Parotid gland (tissue), 1 donor: Measurements from ENCODE around the genes LBR, TMEM63A, ACBD3 and STUM.

DNA sequence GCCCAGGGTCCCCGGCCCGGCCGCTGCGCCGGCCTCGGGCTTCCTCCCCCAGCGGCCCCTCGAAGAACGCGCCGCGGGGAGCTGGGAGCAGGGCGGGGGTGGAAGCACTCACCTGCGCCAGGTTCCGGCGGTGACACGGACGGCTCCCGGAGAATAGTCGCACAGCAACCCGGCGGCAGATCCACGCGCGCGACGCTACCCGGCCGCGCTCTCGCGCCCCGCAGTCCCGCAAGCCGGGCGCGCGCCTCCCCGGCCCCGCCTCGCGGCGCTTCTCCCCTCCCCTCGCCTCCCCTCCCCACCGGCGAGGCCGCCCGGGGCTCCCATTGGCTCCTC is at the start of gene LBR:
Gene LBR, minus strand, starts transcription at position 197 of the 333 bp plus-strand sequence.
- PRO-cap, result bidirectional peak, plus-strand start outside the sequence, minus-strand start at position 197 of the sequence

DNA sequence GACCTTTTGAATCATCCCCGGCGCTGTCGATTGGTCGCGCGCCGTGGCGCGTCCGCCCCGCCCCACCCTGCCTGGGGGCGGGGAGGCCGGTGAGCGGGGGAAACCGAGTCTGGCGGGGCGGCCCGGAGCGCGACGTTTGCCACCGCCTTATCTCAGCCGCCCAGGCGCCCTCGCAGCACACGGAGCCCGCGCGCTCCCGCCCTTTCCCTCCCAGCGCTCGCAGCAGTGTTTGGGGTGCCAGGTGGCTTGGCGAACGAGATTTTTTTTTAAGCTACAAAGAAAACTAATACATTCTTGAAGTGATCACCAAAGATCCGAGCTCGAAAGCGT is 302 bp upstream of the LBR start:
- PRO-cap, result bidirectional peak, plus-strand start at position 101 of the sequence, minus-strand start outside the sequence

DNA sequence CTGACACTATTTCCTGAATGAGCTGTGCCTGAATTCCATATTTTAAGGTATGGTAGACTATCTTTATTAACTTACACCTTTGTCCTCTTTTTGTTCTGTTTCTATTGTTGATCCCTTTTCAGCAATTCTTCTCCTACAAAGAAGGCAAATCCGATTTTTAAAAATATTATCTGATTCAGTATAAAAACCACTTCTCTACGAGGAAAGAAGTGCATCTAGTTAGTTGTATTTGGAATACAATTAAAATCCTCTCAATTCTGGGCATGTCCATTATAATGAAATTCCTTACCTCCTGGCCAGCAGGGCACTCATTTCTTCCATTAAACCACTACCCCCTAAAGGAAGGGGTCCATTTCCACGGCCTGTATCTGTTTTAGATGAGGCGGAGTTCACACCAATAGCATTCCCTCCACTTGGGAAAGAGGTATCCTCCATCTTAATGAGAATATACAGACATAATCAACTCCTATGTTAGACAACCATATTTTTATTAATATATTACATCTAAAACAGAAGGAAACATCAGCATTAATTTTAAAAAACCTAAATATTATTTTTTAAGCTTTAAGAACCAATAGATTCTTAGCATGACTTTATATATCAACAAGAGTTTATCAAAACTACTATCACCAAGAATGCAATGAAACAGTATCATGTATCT is 84.9 kb upstream of the LBR start:
- PRO-cap, result no peak

GRCh38 chr1:225607911-225608573 is 44.9 kb downstream of the ENAH start:
- PRO-cap, result no peak

GRCh38 chr1:225651299-225651886 is 1.5 kb downstream of the ENAH start:
- PRO-cap, result bidirectional peak, plus-strand start at chr1:225651966, minus-strand start at chr1:225651735

DNA sequence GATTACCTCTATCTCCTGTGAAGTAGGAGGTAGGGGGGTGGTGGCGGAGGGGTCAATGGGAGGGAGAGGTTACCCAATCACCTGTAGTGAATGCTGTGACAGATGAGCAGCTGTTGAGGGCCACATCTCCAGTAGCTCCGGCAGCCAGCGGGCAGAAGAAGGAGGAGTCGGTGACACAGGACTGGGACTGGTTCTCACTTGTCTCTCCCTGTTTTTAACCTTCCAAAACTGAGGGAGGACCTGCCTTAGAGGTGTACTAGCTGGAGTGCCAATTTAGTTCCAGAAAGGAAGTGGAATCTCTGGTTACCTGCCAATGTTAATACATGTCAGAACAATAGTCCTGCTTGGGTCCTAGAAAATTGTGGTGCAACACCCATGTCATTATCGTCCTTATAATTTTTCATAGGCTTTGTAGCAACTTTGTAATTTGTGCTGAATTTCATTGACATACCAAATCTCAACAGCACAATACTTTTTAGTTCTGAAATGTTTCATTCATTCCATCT is 56.2 kb upstream of the ENAH start:
- PRO-cap, result no peak

DNA sequence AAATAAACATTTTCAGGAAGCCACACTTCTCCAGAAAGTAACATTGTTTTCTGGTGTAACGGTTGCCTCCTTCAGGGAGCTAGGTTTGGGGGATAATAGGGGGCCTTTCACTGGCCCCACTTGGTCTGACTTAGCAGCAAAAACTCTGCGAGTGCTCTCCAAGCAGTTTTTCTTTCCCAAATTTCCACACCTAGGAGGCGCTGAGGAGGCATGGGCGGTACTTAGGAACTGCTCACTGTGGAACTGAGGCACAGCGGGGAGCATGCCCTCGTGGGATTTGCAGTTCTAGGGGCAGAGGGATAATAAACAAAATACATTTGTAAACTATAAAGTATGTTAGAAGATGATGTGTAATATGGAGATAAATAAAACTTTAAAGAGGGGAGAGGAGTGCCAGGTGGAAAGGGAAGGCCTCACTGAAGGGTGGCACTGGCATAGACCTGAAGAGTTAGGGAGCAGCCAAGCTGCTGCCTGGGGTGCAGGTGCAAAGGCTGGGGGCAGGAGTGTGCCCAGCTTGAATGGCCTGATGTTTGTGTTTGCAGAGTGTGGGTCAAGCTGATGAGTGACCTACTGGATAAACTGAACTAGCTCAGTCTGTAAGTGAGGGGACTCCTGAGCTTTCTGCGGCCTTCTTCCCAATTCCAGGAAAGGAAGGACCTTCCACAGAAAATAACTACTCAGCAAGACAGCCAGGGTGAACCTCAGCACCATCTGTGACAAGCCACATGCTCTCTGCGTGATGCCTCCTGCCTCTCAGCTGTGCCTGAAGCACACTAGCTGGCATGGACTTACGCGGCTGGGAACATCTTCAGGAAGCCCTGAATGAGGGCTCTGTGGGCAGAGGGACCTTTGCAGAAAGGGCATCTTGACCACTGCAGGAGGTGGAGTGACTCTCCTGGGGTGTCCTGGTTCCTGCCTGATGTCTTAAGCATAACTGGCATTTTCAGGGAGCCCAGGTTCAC is 2.0 kb downstream of the EPHX1 start:
- PRO-cap, result no peak

DNA sequence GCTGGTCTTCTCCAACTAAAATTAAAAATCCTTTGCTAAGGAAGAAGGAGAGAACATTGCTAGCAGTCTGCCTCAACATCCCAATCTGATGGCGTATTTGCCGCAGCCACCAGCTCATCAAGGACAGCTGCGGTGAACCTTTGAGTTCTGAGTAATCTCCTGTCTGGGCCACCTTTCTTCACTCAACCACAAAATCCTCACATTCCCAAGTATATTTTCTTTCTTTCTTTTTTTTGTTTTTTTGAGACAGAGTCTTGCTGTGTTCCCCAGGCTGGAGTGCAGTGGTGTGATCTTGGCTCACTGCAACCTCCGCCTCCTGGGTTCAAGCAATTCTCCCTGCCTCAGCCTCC is 9.9 kb downstream of the EPHX1 start:
- PRO-cap, result no peak

GRCh38 chr1:225820596-225821124 is 10.7 kb downstream of the EPHX1 start:
- PRO-cap, result no peak

GRCh38 chr1:225844961-225845733 is 35.2 kb downstream of the EPHX1 start:
- PRO-cap, result no peak

DNA sequence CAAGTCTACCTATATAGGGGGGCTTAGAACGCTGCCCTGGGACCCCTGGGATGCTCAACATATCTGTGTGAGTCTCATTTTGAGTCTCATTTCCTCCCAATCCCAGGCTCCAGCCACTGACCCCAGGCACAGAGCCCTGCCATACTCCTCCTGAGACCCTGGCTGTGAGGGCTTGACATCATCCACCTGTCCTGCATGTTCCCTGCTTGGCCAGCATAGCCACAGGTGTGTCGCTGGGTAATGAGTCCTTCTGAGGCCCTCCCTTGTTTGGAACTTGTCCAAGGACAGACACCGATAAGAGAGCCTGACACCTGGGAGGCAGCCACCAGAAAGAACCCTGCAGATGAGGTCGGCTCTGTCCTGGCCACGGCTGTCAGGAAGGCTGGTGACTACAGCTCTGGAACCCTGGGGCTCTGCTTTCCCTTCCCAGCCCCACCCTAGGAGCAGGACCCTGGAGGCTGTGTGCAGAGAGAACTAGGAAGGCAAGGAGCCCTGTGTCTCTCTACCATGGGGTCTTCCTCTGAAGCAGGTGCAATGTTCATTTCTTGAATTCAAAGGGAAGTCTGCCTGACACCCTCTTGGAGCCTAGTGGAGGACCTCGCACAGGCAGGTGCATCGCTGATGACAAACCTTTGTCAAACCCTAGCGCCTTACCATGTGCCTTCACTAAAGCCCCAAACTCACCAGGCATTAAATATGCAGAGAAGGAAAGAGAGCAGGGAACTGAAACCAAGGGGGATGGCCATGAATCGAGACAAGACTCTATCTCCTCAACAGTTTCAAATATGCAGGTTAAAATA is 34.5 kb downstream of the TMEM63A start:
- PRO-cap, result no peak

- PRO-cap, result bidirectional peak, plus-strand start at chr1:225882426, minus-strand start at chr1:225882369
These were observed at the start of gene TMEM63A for GRCh38 chr1:225882206-225882589. Gene TMEM63A (minus strand): TSS chr1:225882380.

DNA sequence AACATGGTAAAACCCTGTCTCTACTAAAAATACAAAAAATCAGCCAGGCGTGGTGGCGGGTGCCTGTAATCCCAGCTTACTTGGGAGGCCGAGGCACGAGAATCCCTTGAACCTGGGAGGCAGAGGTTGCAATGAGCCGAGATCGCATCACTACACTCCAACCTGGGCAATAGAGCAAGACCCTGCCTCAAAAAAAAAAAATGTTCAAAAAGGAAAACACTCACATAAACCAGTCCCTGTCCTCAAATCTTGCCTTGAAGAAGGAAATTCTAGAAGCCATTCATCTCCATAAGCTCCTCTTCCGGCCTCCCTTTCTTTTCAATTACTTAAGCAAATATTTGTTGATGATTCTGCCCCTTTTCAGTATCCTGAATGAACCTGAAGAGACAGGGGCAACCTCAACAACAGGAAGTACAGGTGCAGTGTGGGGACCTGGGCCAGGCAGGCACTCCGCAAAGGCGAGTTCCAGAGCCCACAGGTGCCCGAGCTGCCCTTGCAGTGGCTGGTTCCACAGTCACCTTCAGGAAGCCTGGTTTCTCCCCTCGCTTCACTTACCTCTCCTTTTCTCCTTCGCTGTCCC is 8.8 kb upstream of the LEFTY1 start:
- PRO-cap, result no peak

DNA sequence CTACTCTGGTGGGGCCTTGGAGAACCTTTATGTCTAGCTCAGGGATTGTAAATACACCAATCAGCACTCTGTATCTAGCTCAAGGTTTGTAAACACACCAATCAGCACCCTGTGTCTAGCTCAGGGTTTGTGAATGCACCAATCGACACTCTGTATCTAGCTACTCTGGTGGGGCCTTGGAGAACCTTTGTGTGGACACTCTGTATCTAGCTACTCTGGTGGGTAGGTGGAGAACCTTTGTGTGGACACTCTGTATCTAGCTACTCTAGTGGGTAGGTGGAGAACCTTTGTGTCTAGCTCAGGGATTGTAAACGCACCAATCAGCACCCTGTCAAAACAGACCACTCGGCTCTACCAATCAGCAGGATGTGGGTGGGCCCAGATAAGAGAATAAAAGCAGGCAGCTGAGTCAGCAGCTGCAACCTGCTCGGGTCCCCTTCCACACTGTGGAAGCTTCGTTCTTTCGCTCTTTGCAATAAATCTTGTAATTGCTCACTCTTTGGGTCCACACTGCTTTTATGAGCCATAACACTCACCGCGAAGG is 28.7 kb downstream of the SDE2 start:
- PRO-cap, result no peak

GRCh38 chr1:226111321-226112115 is 49.0 kb downstream of the H3-3A start:
- PRO-cap, result no peak

DNA sequence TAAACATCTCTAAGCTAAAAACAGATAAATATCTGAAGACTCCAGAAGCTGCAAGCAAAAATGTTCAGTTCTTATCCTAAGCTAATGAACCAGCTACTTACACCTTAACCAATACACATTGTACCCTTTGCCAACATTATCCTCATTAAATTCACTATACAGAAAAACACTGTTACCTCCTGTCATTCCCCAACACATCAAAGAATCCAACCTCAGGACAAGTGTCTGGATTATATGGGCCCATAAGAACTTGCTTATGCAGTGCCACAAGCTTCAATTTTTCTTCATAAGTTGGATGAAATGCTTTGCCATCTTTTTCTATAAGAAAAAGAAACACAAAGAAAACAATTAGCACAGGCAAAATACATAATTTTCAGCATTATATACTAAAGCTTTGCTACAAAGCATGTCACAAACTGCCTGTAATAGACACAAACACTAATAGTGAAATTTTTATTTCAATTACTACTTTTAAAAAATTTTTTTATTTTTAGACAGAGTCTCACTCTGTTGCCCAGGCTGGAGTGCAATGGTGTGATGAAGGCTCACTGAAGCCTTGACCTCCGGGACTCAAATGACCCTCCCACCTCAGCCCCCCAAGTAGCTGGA is 20.8 kb downstream of the ACBD3 start:
- PRO-cap, result no peak

GRCh38 chr1:226186606-226187536 is at the start of gene ACBD3:
Gene ACBD3 (minus strand): TSS chr1:226186741.
- PRO-cap, result bidirectional peak, plus-strand start at chr1:226186777, minus-strand start at chr1:226186686

DNA sequence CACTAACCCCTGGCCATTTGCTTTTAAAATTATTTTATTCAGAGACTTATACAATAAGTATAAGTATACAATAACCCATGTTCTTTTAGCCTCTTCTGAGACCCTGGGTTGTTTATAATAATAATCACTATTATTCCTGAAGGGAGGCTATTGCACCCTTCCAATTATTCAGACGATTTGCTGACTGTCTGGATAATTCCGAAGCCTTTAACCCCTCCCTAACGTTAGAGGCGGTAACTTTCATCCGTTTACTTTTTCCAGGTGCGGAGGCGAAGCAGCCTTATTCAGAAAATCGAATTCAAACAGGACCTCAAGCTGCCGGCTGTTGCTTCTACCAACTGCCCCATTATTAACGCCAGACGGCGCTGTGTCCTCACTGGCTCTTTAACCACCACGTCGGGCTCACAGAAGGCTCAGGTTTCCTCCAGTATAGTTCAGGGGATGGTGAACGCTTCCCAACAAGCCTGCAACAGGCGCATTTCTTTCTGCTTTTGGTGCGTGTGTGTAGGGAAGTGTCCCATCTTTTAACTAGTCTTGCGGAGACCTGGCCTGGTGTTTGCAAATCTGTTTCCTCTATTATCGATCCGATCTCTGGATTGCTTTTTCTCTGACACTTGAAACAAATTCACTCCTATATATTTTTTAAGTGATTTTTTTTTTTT is 923 bp upstream of the STUM start:
- PRO-cap, result no peak

GRCh38 chr1:226548172-226549220 is at the start of gene STUM:
Gene STUM (plus strand): TSS chr1:226548764.
- PRO-cap, result bidirectional peak, plus-strand start at chr1:226548766, minus-strand start at chr1:226548612

GRCh38 chr1:226589030-226589485 is 40.5 kb downstream of the STUM start:
- PRO-cap, result no peak